Smooth muscle cell (in vitro differentiated cells): ENCODE measurements around a stretch of chr9.

DNA sequence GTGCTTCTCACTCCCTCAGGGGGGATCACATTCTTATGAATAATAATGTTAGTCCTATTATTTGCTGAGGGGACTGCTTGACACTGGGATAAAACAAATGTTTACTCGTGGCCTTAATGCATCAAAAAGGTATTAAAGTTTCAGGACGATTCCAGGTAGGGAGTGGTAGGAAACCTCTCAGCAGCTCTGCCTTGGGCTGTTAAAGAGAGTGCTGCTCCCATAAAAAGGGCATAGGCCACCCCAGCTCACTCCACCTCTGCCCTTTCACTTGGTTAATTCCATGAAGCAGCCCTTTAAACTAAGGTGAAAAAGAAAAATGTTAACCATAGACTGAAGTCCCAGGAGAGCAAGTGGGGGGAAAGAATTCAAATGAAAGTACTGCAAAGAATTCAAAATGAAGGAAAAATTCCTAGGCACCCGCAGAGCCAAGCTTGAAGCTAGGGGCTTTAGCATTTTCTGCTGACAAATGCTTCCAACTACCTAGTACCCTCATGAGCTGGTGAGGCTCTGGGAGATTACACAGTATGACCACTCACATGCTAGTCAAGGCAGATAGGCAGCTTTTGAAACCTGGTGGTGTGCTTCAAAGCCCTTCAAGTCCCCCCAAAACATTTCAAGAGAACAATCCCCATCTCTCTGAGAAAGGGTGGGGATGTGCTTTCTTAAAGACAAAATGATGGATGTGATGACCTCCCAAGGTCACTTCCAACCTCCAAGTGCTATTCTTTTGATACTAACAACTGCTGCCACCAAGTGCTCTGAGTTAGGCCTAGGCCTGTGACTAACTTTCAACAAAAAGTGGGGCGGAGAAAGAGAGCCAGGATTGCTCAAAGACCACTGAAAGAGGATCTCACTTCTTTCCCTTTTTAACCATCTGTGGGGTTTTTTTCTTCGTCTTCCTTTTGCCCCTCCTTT is 8.4 kb downstream of the KLF9 start:
- RAMPAGE, long total RNA = no peak

- RAMPAGE, long total RNA = no peak
These were observed 1.6 kb downstream of the KLF9 start for GRCh38 chr9:70412712-70413342.

- RAMPAGE, long total RNA = no peak
These were observed 7.2 kb upstream of the KLF9 start for GRCh38 chr9:70421480-70422246.

- RAMPAGE, long total RNA = no peak
These were observed 65.3 kb upstream of the KLF9 start for GRCh38 chr9:70479685-70480164.

DNA sequence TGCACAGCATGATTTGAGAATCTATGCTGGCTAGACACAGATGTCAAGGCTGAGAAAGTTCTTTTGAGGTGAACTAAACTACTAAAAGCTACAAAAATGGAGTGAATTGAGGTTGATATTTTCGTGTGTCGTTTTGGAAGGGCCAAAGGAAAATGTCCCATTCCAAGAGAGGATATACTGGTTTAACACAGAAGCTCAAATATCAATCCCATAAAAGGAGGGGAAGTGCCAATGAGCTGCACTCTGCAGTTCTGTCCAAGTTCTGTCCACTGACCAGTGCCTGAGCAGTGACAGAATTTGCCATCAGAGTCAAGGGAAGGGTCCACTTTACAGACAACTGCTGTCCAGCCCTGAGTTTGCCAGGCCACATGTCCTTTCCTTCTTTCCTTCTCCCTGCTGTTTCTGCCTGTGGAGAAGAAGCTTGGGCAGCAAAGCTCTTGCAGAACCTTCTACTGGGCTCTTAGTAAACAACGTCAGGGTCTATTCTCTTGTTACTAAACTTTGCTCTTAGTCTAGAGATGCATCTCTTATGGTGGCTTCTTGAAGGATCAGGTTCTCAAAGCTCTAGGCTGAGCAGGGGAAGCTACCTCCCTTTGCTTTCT is 198.9 kb upstream of the KLF9 start:
- RAMPAGE, long total RNA = no peak

- RAMPAGE, long total RNA = no peak
These were observed 157.8 kb upstream of the TRPM3 start for GRCh38 chr9:71279040-71279787.

GRCh38 chr9:71638483-71639152 is 129.7 kb downstream of the CEMIP2 start:
- RAMPAGE, long total RNA = no peak

- RAMPAGE, long total RNA = no peak
These were observed 83.6 kb downstream of the CEMIP2 start for GRCh38 chr9:71684725-71685109.

GRCh38 chr9:71711870-71712166 is 56.5 kb downstream of the CEMIP2 start:
- RAMPAGE, long total RNA = no peak

- RAMPAGE, long total RNA = no peak
These were observed 770 bp downstream of the CEMIP2 start for GRCh38 chr9:71767458-71768027.

- RAMPAGE, long total RNA = no peak
These were observed 21.4 kb upstream of the GDA start for GRCh38 chr9:72127892-72128201.

GRCh38 chr9:72304798-72305691 is 60.0 kb downstream of the ZFAND5 start:
- RAMPAGE, long total RNA = no peak

DNA sequence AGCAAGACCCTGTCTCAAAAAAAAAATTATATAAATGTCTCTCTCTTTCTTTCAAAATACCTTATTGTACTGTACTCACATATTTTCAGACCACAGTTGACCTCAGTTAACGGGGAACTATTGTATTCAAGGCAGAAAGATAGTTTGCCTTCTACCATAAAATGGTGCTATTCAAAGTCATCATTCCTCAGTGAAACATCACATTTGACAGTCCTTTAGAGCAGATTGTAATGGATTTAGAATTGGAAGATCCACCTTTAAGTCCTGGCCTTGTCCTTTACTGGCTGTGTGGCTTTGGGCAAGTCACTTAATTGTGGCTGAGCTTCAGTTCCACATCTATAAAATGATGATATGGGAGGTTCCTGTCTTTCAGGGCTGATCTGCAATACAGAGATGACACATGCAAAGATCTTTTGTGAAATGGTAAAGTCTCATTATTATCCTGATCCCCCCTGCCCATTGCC is 58.4 kb downstream of the ZFAND5 start:
- RAMPAGE, long total RNA = no peak

DNA sequence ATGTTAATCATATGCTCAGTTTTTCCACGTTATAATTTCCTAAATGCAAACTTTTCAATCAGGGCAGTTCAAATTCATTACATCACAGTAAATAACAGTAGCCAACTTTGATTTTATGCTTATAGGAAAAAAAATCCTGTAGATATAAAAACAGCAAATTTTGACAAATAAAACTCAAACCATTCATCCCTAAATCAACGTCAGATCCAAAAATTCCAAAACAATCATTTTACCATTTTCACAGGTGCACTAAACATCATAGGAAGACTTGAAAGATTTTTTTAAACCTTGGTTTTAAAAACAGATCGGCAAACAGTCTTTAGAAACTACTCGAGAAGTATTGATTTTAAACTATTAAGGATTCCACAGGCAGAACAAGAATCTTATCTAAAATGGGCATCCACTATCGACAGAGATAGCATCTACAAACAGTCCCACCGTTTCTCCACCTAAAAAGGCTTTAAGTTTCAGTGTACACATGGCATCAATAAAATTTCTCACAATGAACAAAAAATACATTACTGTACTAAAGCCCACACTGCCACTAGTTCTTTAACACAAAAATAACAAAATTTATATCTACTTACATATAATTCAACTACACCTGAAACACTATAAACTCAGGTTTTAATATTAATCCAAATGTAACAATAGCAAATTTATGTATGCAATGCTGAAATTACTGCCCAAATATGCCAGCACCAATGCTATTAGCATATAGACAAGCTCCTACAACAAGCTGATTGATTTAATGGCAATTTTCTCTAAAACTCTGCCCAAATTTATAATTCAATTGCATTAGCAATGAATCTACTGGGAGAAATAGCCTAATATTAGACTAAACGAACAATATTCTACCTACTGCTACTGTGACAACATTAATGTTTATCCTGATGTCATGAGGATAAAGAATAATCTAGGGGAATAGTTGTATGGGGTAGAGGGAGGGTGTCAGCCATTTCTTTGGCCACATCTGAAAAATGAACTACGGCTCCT is 7.3 kb downstream of the ZFAND5 start:
- RAMPAGE, long total RNA = no peak

- RAMPAGE, long total RNA = no peak
These were observed 43.4 kb upstream of the TMC1 start for GRCh38 chr9:72477888-72478606.

GRCh38 chr9:72943638-72944096 is 9.2 kb downstream of the ALDH1A1 start:
- RAMPAGE, long total RNA = no peak

GRCh38 chr9:73158280-73159172 is 6.9 kb downstream of the ANXA1 start:
- RAMPAGE, long total RNA = no peak

- RAMPAGE, long total RNA = no peak
These were observed 107.3 kb downstream of the ANXA1 start for GRCh38 chr9:73259059-73259356.

- RAMPAGE, long total RNA = no peak
These were observed 293.7 kb downstream of the ANXA1 start for GRCh38 chr9:73445200-73445911.

- RAMPAGE, long total RNA = no peak
These were observed 1.4 kb downstream of the RORB start for GRCh38 chr9:74498491-74498882.